Frontal cortex (tissue), 2 donors: ENCODE measurements around a stretch of chr2.

DNA sequence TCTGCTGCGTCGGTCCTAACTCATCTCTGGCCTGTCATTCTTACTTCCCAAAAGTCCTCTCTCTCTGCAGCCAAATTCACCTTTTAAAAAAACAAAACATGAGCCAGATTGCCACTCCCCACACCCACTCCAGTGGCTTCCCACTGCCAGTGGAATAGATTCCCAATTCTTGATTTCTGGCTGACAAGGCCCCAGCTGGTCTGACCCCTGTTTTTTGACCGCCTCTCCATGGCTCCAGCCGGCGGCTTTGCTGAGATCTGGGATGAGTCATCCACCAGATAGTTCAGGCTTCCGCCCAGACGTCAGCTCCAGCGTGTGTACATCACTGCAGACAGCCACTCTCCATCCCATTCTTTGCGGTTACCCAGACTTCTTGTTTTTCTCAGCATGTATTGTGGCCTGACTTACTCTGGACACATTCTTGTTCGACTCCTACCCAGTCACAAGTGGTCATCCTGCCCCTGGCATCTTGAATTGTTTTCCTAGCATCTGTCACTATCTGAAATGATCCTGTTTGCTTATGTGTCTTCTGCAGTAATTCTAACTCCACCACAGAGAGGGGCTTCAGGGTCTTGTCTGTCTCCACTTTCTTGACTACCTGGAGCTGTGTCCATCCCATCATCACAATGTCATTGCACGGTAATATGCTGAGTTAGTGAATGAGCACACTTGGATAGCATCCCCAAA lies 227.8 kb downstream of the GBX2 start:
- RAMPAGE, long total RNA = no peak

DNA sequence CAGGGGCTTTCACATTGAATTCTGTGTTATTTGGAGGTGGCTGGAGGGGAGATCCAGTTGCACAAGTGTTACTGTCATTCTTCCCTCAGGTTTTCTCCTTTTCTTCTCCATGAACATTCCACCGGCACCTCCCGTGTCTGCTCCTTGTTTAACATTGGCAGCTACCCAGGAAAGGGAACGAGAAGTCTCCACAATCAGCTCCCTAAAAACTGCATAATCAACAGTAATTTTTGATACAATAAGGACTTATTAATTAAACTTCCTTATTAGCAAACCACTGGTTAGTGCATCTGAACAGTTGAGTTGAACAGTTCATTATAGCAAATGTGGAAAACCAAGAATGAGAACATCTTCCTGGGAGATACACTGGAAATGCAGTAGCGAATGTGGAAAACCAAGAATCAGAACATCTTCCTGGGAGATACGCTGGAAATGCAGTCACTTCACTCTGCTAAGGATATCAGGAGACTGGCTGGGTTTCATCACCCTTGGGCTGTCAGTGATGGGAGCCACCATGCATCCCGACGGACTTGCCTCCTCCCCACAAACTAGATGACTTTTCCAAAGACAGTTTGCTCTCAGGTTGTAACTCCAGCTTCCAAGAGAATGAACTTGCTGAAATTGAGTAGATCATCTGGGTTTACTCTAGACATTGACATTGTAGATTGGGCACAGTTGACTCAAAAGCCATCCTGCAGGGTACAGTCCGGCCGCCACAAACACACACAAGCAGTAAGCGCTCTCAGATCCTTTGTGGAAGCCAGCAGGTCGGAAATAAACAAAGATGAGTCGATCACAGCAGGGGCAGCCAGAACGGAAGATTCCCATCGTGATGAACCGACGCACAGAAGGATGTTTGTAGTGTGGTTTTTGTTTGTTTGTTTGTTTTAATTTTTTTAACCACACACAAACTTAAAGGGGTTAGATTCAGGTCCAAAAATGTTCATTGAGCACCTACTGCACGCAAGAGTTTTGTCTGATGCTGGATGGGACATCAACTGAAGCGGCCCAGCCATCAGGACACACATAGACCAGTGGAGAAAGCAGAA lies 192.2 kb downstream of the GBX2 start:
- RAMPAGE, long total RNA = no peak

DNA sequence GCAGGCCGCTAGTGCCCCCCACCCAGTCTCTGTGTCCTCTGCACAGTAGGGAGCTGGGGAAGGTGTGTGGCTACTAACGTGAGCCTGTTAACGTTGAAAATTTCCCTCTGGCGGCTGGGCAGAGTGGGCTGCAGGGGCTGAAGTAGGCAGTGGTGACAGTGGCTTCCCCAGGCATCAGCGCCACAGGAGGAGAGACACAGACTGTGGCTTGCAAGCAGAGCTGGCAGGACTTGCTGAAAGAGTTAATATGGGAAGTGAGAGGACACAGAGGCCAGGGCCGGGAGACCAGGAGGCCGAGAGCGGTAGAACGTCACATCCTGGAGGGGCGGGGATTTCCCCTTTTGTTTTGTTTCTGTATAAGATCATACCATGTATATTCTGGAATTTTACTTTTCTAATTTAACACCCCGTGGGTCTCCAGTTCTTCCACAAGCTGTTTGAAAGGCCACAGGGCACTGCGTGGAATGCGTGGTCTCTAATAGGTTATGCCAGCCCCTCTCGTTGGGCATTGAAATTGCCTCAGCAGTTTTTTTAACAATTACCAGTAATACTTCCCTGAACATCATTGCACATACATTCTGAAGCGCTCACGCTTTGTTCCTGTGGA lies 166.7 kb downstream of the GBX2 start:
- RAMPAGE, long total RNA = no peak

DNA sequence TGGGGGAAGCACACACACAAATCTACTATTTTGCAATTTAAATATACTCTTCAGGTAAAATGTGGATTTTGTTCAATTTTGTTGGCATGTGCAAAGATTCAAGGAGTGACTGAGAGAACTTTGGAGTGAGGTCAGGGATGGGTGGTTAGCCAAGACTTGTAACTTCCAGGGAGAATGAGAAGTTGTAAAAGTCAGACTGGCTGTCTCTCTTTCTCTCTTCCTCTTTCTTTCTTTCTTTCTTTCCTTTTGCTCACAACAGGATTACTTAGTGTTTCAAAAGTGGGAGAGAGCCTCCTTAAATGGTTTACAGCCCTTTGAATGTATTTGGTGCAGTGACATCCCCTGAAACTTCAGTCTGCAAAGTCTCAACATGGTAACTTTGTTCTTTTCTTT lies 995 bp downstream of the ACKR3 start:
- RAMPAGE, long total RNA = no peak

DNA sequence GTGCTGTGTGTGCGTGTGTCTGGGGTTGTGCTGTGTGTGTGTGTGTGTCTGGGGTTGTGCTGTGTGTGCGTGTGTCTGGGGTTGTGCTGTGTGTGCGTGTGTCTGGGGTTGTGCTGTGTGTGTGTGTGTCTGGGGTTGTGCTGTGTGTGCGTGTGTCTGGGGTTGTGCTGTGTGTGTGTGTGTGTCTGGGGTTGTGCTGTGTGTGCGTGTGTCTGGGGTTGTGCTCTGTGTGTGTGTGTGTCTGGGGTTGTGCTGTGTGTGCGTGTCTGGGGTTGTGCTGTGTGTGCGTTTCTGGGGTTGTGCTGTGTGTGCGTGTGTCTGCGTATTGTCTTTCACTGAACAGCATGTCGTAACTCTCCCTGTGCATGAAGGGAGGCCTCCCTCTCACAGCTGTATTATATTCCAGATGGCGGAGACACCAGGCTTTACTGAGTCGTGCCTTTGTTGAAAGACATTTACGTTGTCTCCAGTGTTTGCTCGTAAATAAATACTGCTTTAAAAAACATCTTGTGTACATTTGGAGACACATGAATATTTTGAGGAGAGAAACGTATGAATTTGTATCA lies 5.8 kb downstream of the ACKR3 start:
- RAMPAGE, long total RNA = no peak

DNA sequence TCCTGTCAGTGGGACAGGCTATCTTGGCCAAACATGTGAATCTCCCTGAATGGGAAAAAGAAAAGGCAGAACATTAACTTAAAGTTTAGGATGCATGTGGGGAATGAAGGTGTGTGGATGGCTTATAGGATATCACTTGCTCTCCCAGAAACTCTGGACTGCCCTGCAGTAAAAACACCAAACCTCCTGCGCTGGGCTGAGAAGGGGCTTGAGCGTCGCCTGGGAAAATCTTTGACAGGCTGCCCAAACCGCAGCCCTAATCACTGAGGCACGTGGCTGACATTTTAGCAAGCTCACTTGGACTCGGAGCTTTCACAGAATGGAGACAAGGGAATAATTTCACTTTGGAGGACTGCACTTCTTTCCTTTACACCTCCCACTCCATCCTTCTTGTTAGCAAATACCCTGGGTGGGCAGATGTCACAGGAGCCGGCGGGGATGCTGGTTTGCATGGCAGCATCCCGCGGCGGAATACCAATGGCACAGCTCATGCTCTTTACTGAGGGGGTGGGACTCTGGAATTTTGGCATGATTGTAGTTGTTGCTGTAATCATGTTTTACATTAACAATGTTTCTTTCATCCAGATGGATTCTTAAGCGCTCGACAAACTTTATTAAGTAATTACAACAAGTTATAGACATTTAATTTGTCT lies 94.0 kb downstream of the ACKR3 start:
- RAMPAGE, long total RNA = no peak

DNA sequence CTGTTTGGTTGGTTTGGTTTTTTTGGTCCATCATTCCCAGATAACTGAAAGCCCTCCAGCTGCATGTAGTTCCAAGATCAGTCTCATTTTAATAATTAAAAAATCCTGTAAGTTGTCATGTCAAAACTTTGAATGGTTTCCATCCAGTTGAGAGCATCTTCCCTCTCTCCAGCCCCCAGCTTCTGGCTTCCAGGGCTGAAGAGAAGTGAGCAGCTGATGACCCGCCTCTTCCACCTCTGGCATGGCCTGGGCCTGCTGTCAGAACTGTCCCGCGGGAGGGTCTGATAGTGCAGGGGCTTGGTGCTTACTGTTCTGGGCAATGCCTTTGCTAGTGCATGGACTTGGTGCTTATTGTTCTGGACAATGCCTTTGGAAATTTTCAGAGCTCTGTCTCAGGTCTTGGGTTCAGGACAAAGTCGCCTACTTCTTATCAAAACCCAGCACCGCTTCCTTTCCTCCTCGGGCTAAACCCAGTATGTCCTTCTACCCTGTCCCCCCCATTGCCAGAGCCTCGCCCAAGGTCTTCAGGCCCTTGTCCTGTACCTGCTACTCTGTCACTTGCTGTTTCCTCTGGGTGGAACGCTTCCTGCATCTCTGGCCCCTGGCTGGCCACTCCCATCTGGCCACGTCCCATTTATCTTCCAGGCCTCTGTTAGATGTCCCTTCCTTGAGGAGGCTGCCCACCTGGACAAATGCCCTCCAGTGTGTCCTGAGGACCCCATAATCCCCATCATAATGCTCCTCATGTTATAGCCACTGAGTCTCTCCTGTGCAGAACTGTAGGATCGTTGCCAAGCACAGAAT lies 149.6 kb downstream of the ACKR3 start:
- RAMPAGE, long total RNA = no peak

DNA sequence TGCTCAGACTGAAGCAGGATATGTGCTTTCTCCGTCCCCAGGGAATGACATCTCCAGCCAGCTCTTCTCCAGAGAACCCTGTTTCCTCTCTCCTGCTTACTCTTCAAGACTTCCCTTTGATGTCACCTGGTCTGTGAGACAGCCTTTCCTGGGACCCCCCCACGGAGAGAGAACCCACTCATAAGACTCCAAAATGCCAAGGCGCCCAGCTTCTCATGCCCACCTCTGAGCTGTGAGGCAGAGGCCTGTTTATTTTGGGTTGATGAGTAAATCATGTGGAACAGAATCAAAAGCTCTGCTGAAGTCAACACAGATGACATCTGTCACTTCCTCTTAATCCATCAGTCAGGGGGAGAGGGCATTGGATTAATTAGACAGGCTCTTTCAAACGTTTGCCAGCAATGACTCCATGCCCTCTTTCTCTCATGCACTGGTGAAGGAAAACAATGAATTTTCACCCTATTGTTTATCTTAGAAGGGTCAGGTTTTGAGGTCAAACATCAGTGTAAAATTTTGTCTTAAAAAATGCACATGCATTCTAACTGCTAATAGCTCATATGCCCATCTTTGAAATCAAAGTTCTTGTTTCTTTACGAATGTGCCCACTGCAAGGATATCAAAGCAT lies 184.0 kb downstream of the ACKR3 start:
- RAMPAGE, long total RNA = no peak

DNA sequence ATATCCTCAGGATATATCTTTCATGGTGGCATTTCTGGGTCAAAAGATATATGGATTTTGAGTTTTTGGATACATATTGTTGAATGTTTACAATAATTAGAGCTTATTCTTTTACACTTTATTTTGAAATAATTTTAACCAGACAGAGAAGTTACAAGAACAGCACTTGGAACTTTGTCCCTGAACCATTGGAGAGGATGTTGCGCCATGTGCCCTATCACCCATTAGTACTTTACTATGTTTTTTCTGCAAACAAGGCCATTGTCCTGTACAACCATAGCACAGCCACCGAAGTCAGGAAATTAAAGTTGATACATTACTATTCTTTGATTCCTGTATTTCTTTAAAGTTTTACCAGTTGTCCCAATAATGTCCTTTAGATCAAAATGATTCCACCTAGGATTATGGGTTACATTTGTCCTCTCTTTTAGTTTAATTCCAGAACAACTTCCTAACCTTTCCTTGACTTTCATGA lies 188.8 kb downstream of the ACKR3 start:
- RAMPAGE, long total RNA = no peak

DNA sequence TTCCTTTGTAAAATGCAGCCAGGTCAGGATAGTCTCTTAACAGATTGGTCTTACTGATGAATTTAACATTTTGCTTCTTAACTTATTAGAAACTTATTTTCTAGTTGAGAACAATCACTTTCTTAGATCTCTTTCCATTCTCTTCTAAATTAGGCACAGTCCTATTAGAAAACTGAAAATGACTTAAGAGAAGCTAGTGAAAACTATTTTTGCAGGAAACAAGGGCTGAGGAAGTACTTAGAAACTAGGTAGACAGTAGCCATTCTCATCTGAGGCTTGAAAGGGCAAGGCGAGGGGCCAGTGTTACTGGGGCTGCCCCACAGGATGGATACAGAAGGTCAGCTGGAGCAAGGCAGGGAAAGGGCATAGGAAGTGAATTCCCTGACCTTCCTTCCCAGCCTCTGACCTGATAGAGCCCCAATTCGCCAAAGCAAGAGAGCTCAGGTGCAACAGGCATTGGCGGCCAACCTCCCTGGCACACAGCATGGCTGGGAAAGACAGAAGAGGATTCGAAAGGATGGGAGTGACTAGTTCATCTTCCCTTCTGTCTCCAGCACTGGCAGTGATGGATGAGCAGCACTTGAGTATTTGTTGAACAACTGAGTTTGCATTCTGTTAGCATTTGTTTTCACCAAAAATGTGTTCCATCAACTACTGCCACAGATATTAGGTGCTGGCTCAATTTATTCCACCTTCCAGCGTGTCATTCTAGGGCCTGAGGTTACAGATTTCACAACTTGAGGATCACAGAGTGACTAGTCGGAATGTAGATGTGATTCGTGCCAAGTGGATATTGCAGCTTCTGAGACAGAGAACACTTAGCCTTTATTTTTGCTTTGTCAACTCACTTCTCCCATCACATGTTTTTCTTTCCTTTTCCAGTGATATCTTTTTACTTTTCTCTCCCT lies 6.1 kb downstream of the COPS8 start:
- RAMPAGE, long total RNA = no peak

DNA sequence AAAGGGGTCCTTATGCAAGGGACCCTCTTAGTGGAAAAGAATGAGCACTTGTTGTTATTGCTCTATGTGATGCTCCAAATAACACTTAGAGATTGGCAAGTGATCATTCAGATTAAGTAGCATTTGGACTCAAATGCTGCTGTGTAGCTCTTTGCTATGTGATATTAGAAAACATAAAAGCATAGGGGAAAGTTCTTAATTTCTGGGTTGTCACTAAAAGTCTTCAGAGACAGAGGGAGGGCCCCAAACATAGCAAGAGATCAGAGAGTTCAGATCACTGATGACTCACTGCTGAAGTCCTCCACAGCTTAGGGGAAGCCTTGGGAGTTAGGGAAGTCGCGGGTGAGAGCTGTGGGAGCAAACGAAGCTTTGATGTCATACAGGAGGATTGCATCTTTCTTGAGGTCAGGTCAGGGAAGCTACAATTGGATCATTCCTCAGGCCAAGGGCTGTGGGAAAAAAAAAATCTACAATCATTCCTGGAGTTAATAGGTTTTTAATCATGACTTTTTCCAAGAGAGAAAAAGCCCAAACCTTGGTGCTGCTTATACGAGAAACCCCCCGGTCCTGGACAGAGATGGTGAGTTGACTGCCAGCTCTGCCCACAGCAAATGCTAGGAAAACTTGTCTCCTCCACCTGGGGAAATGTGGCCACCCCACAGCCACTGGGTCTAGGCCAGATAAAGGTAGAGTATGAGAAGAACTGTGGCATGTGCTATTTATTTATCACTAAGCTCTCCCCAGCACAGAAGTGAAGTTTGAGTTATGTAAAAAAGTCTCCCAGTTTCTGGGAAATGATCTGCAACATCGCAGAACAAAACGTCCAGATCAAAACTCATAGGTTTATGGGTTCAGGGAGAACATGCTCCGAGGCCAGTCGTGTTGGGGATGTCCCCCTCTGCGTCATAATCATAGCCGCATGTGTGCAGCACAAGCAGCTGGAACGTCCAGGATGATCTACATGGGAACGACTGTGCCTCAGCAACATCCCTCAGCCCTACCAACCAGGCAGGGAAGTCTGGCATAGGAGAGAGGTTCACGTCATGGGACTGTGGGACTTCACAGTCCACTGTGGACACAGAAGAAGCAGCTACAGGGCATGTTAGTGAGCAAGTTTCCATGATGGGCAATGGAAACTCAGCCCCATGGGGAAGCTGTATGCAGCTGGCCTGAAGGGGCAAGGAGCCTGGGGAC lies 96.4 kb downstream of the COPS8 start:
- RAMPAGE, long total RNA = no peak

DNA sequence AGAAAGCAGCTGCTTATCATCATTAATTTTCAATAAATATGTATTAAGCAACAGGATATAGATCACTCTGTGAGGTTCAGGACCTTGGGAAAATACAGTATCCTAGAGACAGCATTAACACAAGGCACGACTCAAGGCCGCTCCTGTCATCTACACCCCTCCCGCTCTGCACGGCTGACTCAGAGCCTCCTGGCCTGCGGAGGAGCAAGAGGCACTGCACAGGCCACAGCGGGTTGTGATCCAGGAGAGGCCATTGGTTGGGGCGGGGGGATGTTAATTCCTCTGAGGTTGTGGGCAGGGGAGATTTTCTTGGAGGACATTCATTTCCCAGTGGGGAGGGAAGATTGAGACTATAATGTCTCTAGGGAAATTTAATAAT lies 128.0 kb downstream of the COPS8 start:
- RAMPAGE, long total RNA = no peak

GRCh38 chr2:237310656-237311236 lies 103.2 kb downstream of the COL6A3 start:
- RAMPAGE, long total RNA = no peak

DNA sequence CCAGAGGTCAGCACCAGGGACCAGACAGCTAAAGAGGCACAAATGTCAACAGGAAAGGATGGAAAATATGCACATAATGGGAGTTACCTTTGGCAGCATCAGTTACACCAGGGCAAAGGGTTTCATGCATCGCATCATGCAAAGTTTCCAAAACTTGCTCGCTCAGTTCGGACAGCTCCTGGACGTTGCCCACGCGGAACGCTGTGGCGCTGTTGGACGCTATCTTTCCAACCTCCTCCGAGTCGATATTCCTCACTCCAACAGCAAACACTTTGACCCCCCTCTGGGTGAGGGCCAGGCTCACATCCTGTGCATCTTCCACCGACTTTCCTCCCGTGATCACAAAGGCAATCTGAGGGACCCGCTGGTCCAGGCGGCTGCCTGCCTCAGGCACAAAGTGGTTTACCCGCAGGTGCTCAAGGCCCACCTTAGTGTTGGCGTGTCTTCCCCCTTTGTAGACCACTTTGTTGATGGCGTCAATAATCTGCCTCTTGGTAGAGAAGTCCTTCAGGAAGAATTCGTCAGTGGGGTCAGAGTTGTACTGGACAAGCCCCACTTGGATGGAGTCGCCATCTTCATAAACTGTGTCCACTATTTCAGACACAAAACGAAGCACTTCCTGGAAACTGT lies 47.2 kb downstream of the COL6A3 start:
- RAMPAGE, long total RNA = no peak

DNA sequence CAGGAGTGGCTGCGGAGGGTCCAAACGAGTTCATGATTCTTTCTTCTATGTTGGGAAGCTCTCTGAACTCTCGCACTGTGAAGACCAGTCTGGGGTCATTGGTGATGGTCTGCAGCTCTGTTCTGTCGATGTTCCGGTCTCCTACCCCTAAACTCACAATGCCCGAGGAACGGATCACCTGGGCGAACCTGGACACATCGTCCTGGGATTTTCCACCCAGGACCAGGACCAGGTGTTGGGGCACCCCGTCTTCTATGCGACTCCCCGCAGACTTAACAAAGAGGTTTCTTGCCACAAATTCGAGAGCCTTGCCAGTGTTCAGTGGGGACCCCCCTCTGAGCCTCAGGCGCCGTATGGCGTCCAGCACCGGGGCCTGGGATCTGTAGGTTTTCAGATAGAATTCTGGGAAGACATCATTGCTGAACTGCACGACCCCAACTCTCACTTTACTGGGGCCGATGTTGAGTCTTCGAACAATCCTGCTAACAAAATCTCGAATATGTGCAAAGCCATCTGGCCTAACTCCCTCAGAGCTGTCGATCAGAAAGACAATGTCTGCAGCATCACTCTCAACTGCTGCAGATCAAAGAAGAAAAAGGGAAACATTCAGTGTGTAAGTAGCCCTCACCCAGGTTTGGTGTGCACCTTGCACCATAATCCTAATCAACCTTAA lies 45.2 kb downstream of the COL6A3 start:
- RAMPAGE, long total RNA = no peak

GRCh38 chr2:237408023-237409468 lies 5.4 kb downstream of the COL6A3 start:
- RAMPAGE, long total RNA = no peak

- RAMPAGE, long total RNA = no peak
These were observed 7.7 kb upstream of the COL6A3 start for GRCh38 chr2:237421443-237422191.

GRCh38 chr2:237473902-237474592 lies 13.0 kb upstream of the MLPH start:
- RAMPAGE, long total RNA = no peak

- RAMPAGE, long total RNA = no peak
These were observed 11.0 kb upstream of the MLPH start for GRCh38 chr2:237476108-237476371.

GRCh38 chr2:237482036-237482853 lies 4.8 kb upstream of the MLPH start:
- RAMPAGE, long total RNA = no peak